ENCODE measurements around a stretch of chr3.

GRCh38 chr3:112148898-112149329 lies 15.9 kb upstream of the GCSAM start:
- RAMPAGE, long total RNA, result no peak
- RRBS, 2 experiments, result no CpG with 5 or more reads among the region's 2 CpGs
CAGE:
- cytosol, long polyA minus RNA, result no peak
- cytosol, long polyA plus RNA, result no peak
- long polyA plus RNA, result no peak
- nucleolus, long total RNA, result no peak
- nucleus, long polyA plus RNA, result no peak
- nucleus, long total RNA, result no peak

- RAMPAGE, long total RNA, result no peak
- RRBS, 2 experiments, result no CpG with 5 or more reads among the region's 1 CpG
CAGE:
- cytosol, long polyA minus RNA, result no peak
- cytosol, long polyA plus RNA, result no peak
- long polyA plus RNA, result no peak
- nucleolus, long total RNA, result no peak
- nucleus, long polyA plus RNA, result no peak
- nucleus, long total RNA, result no peak
Measured at GRCh38 chr3:112224602-112225008, 69.4 kb downstream of the SLC9C1 start.

DNA sequence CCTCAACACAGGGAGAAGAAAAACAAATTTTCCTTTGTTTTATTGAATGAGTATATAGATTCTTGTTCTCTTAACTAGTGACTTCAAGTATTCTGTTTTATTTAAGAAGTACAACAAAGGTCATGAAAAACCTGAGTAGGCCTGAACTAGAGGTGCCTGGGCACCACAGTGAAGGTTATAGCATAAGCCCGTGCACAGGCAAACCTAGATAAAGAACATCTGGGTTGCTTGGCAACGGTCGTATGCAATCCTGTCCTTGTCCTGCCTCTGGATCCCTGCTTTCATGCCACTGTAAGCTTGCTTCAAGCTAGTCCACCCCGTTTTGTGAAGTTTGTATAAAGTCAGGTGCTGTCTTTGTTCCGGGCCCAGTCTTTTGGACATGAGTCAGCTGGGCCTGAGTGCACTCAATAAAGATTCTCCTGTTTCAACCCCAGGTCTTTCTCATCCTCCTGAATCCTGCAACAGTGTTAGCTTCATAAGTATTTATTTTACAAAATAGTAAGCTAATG lies 14.1 kb upstream of the SLC9C1 start:
- RAMPAGE, long total RNA, result no peak
- RRBS, 2 experiments, result no CpG with 5 or more reads among the region's 5 CpGs
CAGE:
- cytosol, long polyA minus RNA, result no peak
- cytosol, long polyA plus RNA, result no peak
- long polyA plus RNA, result no peak
- nucleolus, long total RNA, result no peak
- nucleus, long polyA plus RNA, result no peak
- nucleus, long total RNA, result no peak

- RAMPAGE, long total RNA, result no peak
- RRBS, 2 experiments, result no CpG with 5 or more reads among the region's 6 CpGs
CAGE:
- cytosol, long polyA minus RNA, result no peak
- cytosol, long polyA plus RNA, result no peak
- long polyA plus RNA, result no peak
- nucleolus, long total RNA, result no peak
- nucleus, long polyA plus RNA, result no peak
- nucleus, long total RNA, result no peak
Measured at GRCh38 chr3:112365459-112366307, 32.7 kb downstream of the CD200 start.

DNA sequence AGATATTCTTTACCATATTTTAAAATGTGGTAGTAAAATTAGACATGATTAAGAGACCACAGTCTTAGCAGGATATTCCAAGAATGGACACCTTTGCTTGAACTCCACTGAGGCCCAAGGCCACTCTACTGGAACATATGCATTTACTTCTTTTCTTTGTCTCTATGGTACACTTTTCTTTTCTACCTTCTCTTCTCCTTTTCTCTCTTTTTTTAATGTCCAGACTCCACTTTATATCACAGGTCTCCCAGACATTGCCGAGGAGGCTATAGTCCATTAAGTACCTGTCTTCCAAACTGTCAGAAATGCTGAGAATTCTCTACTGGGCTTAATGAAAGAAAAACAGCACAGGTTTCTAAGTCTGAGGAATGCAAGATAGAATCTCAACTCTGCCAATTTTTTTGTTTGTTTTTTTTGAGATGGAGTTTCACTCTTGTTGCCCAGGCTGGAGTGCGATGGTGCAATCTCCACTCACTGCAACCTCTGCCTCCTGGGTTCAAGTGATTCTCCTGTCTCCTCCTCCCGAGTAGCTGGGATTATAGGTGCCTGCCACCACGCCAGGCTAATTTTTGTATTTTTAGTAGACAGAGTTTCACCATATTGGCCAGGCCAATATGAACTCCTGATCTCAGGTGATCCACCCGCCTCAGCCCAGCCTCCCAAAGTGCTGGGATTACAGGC lies 45.3 kb downstream of the CD200 start:
- RAMPAGE, long total RNA, result no peak
- RRBS, 2 experiments, result no CpG with 5 or more reads among the region's 5 CpGs
CAGE:
- cytosol, long polyA minus RNA, result no peak
- cytosol, long polyA plus RNA, result no peak
- long polyA plus RNA, result no peak
- nucleolus, long total RNA, result no peak
- nucleus, long polyA plus RNA, result no peak
- nucleus, long total RNA, result no peak

DNA sequence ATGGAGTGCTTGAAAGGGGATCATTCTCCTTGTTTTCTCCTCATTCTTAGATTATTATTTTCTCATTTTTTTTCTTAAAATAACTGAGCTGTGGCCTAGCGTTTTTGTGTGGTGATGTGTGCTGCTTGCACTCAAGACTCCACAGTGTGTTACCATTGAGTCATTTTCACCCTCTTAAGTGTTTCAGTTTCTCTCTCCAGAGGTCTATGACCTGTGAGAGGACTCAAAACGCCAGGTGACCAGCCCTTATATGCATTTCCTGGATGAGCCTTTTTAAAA lies 15.2 kb upstream of the BTLA start:
- RAMPAGE, long total RNA, result no peak
- RRBS, 2 experiments, result no CpG with 5 or more reads among the region's 2 CpGs
CAGE:
- cytosol, long polyA minus RNA, result no peak
- cytosol, long polyA plus RNA, result no peak
- long polyA plus RNA, result no peak
- nucleolus, long total RNA, result no peak
- nucleus, long polyA plus RNA, result no peak
- nucleus, long total RNA, result no peak

DNA sequence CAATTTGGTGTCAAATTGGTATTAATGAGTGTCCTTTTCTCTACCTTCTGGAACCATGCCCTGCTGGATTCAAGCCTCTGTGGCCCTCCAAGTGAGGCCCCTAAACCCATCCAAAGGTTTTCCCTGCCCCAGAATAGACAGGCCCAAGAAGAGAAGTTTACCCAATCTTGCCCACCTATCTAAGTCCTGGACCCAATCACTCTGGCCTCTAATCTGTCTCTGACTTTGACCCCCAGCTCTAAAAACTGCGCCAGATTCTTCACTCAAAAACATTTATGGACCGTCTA lies 69.2 kb downstream of the CD200R1L start:
- RAMPAGE, long total RNA, result no peak
- RRBS, 2 experiments, result no CpG with 5 or more reads among the region's 2 CpGs
CAGE:
- cytosol, long polyA minus RNA, result no peak
- cytosol, long polyA plus RNA, result no peak
- long polyA plus RNA, result no peak
- nucleolus, long total RNA, result no peak
- nucleus, long polyA plus RNA, result no peak
- nucleus, long total RNA, result no peak

- RAMPAGE, long total RNA, result no peak
- RRBS, 2 experiments, result no CpG with 5 or more reads among the region's 3 CpGs
CAGE:
- cytosol, long polyA minus RNA, result no peak
- cytosol, long polyA plus RNA, result no peak
- long polyA plus RNA, result no peak
- nucleolus, long total RNA, result no peak
- nucleus, long polyA plus RNA, result no peak
- nucleus, long total RNA, result no peak
Measured at GRCh38 chr3:112835298-112835788, 11.3 kb downstream of the CD200R1L start.

DNA sequence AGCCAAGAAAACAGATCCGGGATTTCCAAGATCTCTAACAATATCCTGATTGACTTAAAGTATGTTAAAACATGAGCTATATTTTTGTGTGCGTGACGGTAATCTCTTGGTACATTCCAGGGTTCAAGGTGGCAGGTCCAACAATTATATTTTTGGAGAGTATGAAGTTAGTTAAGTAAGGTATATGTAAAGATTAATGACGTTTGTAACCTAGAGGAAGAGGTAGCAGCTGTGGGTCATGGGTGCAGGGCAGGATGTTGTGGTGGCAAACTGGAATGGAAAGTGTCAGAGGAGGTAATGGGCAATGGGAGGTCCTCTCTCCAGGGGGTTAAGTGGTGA lies 931 bp upstream of the CD200R1L start:
- RAMPAGE, long total RNA, result no peak
- RRBS, 2 experiments, result no CpG with 5 or more reads among the region's 4 CpGs
CAGE:
- cytosol, long polyA minus RNA, result no peak
- cytosol, long polyA plus RNA, result no peak
- long polyA plus RNA, result no peak
- nucleolus, long total RNA, result no peak
- nucleus, long polyA plus RNA, result no peak
- nucleus, long total RNA, result no peak

- RAMPAGE, long total RNA, result no peak
- RRBS, 2 experiments, result under 1 to 2% methylated on average over 23 of the region's 69 CpGs
CAGE:
- cytosol, long polyA minus RNA, result no peak
- cytosol, long polyA plus RNA, result no peak
- long polyA plus RNA, result start-site peak on the plus strand at chr3:113532738-113532899, 18 and 22 reads in 2 replicates
- nucleolus, long total RNA, result no peak
- nucleus, long polyA plus RNA, result no peak
- nucleus, long total RNA, result no peak
Measured at GRCh38 chr3:113532665-113533594, 575 bp downstream of the SIDT1 start.

GRCh38 chr3:113629997-113630503 lies 66.4 kb downstream of the USF3 start:
- RAMPAGE, long total RNA, result no peak
- RRBS, 2 experiments, result no CpG with 5 or more reads among the region's 10 CpGs
CAGE:
- cytosol, long polyA minus RNA, result no peak
- cytosol, long polyA plus RNA, result no peak
- long polyA plus RNA, result no peak
- nucleolus, long total RNA, result no peak
- nucleus, long polyA plus RNA, result no peak
- nucleus, long total RNA, result no peak

DNA sequence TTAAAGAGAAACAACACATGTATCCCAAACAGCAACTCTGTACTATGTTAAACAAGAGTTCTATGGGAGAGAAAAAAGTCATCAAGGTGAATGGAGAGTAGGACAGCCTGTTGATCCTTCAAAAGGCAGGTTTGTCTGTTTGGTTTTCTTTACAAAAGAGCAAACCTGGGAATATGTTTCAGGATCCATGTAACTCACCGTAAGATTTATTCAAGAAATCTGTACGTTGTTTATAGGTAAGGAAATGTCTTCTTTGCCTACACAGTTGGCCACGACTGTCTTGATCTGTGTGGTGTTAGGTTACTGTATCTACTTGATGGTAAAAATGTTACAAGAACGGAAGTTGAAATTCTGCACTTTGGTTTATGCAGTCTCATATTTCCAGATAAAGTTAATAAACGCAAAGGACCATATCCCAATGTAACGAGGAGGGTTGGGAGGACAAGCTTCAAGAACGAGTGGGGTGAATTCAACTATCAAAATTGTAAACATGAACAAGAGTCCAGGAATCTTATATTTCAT lies 1.1 kb downstream of the USF3 start:
- RAMPAGE, long total RNA, result no peak
- RRBS, 2 experiments, result no CpG with 5 or more reads among the region's 7 CpGs
CAGE:
- cytosol, long polyA minus RNA, result no peak
- cytosol, long polyA plus RNA, result no peak
- long polyA plus RNA, result no peak
- nucleolus, long total RNA, result no peak
- nucleus, long polyA plus RNA, result no peak
- nucleus, long total RNA, result no peak

- RAMPAGE, long total RNA, result no peak
- RRBS, 2 experiments, result no CpG with 5 or more reads among the region's 5 CpGs
CAGE:
- cytosol, long polyA minus RNA, result no peak
- cytosol, long polyA plus RNA, result no peak
- long polyA plus RNA, result no peak
- nucleolus, long total RNA, result no peak
- nucleus, long polyA plus RNA, result no peak
- nucleus, long total RNA, result no peak
Measured at GRCh38 chr3:113748688-113749292, 2.0 kb downstream of the ATP6V1A start.

DNA sequence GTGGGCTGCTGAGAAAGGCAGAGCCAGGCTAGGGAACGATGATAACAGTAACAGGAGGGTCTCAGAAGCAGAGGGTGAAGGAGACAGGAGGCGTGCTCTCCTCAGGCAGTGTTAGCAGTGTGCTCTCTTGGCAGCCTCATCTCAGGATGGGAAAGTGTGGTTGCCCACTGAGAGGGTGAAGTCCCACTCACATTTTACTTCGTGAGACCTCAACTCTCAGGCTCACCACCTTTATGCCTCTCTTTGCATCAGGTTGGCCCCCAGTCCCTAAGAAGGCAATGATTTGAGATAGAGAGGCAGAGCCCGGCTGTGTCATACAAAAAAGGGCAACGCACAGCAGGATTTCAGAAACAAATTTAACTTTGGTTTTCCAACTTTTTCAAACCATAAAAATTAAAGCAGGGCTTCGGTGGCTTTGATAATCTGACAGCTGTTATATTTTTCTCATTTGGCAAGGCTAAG lies 24.6 kb downstream of the TIGIT start:
- RAMPAGE, long total RNA, result no peak
- RRBS, 2 experiments, result no CpG with 5 or more reads among the region's 6 CpGs
CAGE:
- cytosol, long polyA minus RNA, result no peak
- cytosol, long polyA plus RNA, result no peak
- long polyA plus RNA, result no peak
- nucleolus, long total RNA, result no peak
- nucleus, long polyA plus RNA, result no peak
- nucleus, long total RNA, result no peak

GRCh38 chr3:114332086-114332723 lies 38.4 kb downstream of the TIGIT start:
- RAMPAGE, long total RNA, result no peak
- RRBS, 2 experiments, result no CpG with 5 or more reads among the region's 3 CpGs
CAGE:
- cytosol, long polyA minus RNA, result no peak
- cytosol, long polyA plus RNA, result no peak
- long polyA plus RNA, result no peak
- nucleolus, long total RNA, result no peak
- nucleus, long polyA plus RNA, result no peak
- nucleus, long total RNA, result no peak

GRCh38 chr3:114351384-114352072 lies 57.7 kb downstream of the TIGIT start:
- RAMPAGE, long total RNA, result no peak
- RRBS, 2 experiments, result no CpG with 5 or more reads among the region's 48 CpGs
CAGE:
- cytosol, long polyA minus RNA, result no peak
- cytosol, long polyA plus RNA, result no peak
- long polyA plus RNA, result no peak
- nucleolus, long total RNA, result no peak
- nucleus, long polyA plus RNA, result no peak
- nucleus, long total RNA, result no peak

GRCh38 chr3:114396921-114397627 lies 103.2 kb downstream of the TIGIT start:
- RAMPAGE, long total RNA, result no peak
- RRBS, 2 experiments, result no CpG with 5 or more reads among the region's 2 CpGs
CAGE:
- cytosol, long polyA minus RNA, result no peak
- cytosol, long polyA plus RNA, result no peak
- long polyA plus RNA, result no peak
- nucleolus, long total RNA, result no peak
- nucleus, long polyA plus RNA, result no peak
- nucleus, long total RNA, result no peak

- RAMPAGE, long total RNA, result no peak
- RRBS, 2 experiments, result no CpG with 5 or more reads among the region's 7 CpGs
CAGE:
- cytosol, long polyA minus RNA, result no peak
- cytosol, long polyA plus RNA, result no peak
- long polyA plus RNA, result no peak
- nucleolus, long total RNA, result no peak
- nucleus, long polyA plus RNA, result no peak
- nucleus, long total RNA, result no peak
Measured at GRCh38 chr3:114584362-114585155, 290.7 kb downstream of the TIGIT start.

GRCh38 chr3:114624854-114625243 lies 331.0 kb downstream of the TIGIT start:
- RAMPAGE, long total RNA, result no peak
- RRBS, 2 experiments, result no CpG with 5 or more reads among the region's 6 CpGs
CAGE:
- cytosol, long polyA minus RNA, result no peak
- cytosol, long polyA plus RNA, result no peak
- long polyA plus RNA, result no peak
- nucleolus, long total RNA, result no peak
- nucleus, long polyA plus RNA, result no peak
- nucleus, long total RNA, result no peak

DNA sequence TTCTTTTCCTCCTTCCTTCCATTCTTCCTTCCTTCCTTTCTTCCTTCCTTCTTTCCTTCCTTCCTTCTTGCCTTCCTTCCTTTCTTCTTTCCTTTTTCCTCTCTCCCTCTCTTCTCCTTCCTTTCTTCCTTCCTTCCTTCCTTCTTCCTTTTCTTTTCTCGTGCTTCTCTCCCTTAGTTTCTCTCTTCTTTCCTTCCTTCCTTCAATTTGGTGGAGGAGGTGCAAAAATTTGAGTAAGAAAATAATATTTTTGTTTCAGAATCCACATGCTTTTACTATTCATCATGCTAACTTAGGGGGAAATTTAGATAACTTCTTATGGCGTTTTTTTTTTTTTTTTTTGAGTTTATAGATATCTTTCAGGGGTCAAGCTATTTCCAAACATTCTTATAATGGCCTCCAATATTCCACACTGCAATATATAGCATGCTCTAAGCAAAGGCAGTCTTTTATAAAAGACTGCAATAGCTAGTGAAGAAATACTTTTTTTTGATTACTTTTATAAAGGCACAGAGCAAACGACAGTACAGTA lies 287.8 kb downstream of the ZBTB20 start:
- RAMPAGE, long total RNA, result no peak
- RRBS, 2 experiments, result no CpG with 5 or more reads among the region's 3 CpGs
CAGE:
- cytosol, long polyA minus RNA, result no peak
- cytosol, long polyA plus RNA, result no peak
- long polyA plus RNA, result no peak
- nucleolus, long total RNA, result no peak
- nucleus, long polyA plus RNA, result no peak
- nucleus, long total RNA, result no peak

Measured in GM12878 (cell line).